Temporal lobe (tissue), 2 donors: ENCODE data around the genes CRTC3 and HDDC3.

DNA sequence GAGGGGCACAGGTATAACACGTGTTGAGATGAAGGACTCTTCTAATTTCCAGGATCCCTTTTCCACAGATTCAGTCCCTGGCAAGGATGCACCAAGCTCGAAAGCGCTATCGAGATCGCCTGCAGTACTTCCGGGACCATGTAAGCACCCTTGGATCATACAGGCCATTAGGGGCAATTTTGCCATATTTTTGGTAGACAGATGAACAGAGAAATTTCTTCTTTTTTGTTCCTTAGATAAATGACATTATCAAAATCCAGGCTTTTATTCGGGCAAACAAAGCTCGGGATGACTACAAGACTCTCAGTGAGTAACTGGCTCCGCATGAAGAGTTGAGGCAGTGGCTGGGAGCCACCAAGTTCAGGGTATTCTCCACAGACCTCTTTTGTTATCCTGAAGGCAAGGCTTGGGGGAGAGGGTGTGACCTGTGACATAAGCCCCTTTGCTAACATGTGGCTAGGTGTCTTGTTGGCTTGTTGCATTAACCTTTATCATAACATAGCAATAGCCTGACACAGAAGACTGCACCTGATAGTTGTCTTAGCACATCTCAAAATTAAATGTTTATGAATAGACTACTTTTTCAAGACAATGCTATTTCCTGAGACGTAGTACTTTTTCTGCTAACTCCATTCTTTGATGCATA lies 55.8 kb upstream of the CRTC3 start:
- RAMPAGE, long total RNA, result no peak

GRCh38 chr15:90529735-90530748 lies at the start of gene CRTC3:
Gene CRTC3, plus strand, starts transcription at chr15:90529923.
- RAMPAGE, long total RNA, result no peak

DNA sequence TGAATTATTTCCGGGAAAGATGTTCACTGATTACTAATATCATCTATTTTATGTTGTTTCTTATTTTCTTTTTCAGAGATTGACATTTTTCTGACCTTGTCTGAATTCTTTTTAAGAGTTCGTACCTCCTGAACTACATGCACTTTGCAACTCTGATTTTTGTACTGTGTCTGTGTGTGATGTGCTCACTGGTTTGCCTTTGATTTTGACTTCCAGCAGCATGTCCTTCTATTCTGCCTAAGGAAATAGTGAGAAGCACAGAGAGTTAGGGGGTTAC lies 23.3 kb downstream of the CRTC3 start:
- RAMPAGE, long total RNA, result no peak

DNA sequence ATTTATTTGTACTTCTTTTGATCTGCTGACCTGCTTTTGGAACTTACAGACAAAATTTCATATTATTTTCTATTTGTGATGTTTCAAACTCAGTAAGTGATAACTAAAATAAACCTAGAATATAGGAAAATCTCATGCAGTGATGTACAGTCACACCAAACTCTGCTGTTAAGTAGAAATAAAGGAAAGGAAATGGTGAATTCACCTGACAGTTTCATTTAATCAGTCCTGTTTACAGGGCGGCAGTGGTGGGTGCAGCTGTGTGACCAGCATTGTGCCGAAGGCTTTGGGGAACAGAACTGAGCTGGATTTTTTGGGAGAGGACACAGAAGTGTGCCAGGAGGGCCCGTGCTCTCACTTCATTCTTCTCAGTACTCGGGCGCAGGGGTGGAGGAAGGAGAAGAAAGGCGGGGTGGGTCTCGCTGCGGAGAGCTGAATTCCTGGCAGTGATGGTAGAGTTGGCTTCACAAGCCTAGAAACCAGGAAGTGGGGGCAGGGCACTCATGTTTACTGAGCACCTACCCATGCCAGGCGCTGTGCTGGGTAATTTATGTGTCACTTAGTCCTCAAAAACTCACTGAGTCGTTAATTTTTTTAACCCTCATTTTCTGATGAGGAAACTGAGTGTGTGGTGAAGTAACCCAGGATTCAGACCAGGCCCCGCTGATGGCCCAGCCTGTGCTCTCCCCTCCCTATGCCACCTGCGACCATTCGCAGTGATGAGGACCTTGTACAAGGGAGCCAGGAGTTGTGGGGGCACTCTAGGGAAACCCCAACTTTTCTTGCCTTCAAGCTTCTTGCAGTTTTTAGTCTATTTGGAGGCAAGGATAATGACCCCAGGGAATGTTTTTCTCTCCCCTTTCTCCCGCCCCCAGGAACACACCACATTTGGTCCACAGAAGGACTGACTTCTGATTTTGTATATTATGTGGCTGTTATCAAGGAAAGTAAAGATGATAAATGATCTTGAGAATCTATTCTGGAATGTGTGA lies 64.7 kb downstream of the CRTC3 start:
- RAMPAGE, long total RNA, result no peak

GRCh38 chr15:90595627-90596376 lies 66.1 kb downstream of the CRTC3 start:
- RAMPAGE, long total RNA, result no peak

DNA sequence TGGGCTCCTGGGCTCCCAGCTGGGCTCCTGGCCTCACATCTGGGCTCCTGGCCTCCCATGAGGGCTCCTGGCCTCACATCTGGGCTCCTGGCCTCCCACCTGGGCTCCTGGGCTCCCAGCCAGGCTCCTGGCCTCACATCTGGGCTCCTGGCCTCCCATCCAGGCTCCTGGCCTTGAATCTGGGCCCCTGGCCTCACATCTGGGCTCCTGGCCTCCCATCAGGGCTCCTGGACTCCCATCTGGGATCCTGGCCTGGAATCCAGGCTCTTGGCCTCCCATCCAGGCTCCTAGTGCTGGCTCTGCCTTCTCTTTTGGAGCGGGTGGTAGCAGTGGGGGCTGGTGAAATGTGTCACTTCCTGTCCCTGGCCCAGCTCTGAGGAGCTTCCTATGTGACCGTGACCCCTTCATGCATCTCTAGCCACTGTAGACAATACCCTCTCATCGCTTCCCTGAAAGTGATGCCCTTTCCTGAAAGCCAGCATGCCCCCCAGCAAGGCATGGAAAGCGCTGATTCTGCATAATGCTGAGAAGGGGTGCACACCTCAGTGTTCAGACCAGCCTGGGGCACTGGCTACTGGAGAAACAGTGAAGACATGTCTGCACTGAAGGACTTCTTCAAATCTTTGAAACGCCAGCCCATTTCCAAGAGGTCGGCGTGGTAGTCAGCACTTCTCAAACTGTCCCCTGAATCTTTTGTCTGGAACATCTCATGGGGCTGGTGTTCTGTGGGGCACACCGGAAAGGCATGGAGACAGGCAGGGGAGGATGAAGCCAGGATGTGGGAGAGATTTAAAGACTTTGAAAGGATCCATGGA lies 62.4 kb upstream of the BLM start:
- RAMPAGE, long total RNA, result no peak

DNA sequence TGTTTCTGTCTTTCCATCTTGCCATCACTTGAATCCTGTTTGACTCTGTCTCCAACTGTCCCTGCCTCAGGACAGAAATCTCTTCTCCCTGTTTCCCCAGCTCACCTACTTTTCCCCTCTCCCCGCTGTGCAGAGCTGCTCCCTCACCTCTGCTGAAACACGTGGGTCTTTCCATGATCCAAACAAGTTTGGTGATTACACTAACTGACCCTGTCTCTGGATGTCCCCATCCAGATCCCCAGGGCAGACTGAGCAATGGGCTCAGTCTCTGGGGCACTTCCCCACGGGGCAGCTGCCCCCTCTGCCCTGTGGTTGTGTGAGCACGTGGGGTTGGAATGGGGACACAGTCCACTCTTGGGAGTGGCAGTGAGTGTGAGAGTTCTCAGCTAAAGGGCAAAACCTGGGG lies 50.2 kb upstream of the BLM start:
- RAMPAGE, long total RNA, result no peak

GRCh38 chr15:90750287-90750686 lies 33.1 kb downstream of the BLM start:
- RAMPAGE, long total RNA, result no peak

GRCh38 chr15:90815057-90815763 lies 53.2 kb upstream of the FURIN start:
- RAMPAGE, long total RNA, result no peak

- RAMPAGE, long total RNA, result no peak
Measured at GRCh38 chr15:90852659-90853033, 15.7 kb upstream of the FURIN start.

DNA sequence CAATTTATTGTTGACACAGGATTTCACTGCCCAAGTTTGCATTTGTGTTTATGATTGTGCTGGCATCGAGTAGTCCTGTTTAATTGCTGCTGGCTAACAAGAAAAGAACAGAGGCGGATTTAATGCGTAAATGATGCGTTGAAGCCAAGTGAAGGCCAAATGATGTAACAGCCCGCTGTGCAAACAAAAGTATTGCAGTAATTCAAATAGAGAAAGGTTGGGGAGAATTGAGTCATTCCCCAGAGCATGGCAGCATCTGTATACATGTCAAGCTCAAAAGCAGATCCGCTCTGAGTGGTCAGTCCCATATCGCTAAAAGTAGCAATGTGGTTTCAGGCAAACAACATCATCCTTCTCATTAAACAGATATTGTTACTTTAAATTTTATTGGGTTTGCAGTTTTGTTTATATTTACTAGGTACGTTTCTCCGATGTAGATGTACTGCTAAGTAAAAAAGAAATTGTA lies 7.1 kb upstream of the FURIN start:
- RAMPAGE, long total RNA, result no peak

- RAMPAGE, long total RNA, result no peak
Measured at GRCh38 chr15:90869495-90870704, 1.5 kb downstream of the FURIN start.

- RAMPAGE, long total RNA, result no peak
Measured at GRCh38 chr15:90886003-90886421, 1.7 kb downstream of the FES start.

- RAMPAGE, long total RNA, result no peak
Measured at GRCh38 chr15:90931040-90932038, 1.0 kb downstream of the HDDC3 start.

DNA sequence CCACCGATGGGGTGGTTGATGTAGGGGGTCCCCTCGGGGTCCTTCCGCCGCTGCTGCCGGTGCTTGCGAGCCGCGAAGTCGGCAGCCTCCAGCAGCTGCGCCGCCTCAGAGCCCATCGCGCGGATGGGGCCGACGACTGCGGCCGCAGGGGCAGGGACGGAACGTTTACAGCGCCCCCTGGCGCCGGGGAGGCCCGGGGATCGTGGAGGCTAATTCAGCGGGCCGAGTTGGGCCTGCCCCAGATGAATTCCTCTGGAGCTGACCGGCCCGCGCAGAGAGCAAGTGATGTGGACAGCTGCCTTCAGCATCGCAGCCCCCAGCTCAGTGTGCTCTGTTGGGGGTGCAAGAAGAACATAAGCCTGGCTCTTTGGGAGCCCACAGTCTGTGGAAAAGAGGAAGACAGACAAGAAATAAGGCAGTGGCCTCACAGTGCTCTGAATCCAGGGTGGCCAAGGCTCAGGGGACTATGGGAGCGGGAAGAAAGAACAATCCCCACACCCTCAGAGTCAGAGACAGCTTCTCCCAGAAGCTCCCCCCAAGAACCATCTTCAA lies at the start of gene HDDC3:
Gene HDDC3, minus strand, starts transcription at position 125 of the 552 bp plus-strand sequence.
- RAMPAGE, long total RNA, result start-site peak on the minus strand centred at position 118 of the sequence, 77 bp wide, 78 and 15 reads in 2 replicates

- RAMPAGE, long total RNA, result no peak
Measured at GRCh38 chr15:90954338-90954581, 424 bp upstream of the RCCD1 start.

GRCh38 chr15:90959730-90960546 lies 5.3 kb downstream of the RCCD1 start:
- RAMPAGE, long total RNA, result no peak

DNA sequence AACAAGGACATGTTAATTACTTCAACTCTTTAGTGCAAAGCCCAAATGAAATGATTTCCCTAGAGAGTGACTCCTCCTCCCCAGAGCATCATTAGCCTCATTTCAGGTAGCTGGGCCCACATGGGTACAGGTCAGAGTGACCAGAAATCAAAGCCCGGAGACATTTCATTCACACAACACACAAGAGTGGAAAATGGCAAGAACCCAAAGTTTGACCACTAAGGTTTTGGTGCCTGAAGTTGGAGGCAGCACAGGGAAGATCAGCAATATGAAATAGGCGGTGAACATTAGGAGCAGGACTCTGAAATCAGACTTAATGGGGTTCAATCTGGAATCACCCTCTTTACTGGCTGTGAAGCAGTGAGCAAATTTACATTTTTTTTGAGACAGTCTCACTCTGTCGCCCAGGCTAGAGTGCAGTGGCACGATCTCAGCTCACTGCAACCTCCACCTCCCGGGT lies 19.6 kb downstream of the PRC1 start:
- RAMPAGE, long total RNA, result no peak

GRCh38 chr15:90981294-90982323 lies 12.7 kb downstream of the PRC1 start:
- RAMPAGE, long total RNA, result no peak

DNA sequence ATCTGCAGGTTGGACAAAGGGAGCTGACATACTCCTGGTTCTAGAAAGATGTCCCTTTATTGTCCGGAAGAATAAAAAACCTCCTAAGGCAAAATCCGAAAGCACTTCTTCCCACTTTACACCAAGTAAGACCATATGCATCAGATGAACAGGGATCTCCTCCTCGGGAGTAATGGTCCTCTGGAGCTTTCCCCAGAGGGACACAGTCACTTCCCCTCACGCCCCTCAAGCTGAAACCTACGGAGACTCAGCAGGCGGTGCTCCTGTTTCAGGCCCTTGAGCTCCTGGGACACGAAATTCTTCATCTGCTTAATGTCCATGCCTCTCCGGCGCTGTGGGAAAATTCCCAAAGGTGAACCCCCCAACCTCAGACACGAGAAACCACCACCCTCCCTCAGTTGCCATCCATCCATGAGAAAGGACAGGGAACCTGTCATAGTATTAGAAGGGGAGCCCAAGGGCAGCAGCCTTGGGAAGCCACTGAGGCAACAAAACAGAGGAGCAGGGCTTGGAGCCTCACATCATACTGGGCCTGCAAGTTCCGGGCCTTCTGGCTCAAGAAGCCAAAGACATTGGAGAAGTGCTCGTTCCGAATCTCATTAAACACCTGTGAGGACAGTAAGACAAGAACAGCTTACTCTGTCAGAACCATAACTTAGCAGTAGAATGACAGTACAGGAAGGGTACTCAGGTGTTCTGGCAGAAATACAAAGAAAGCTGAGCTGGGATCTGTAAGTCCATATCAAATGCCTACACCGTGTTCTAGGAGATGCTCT lies 11.3 kb upstream of the PRC1 start:
- RAMPAGE, long total RNA, result no peak